H1 (cell line): Measurements from ENCODE around the gene TRIL.

- RRBS, result 20% methylated on average over 6 of the region's 31 CpGs
CAGE:
- cytosol, long polyA plus RNA, result no peak
- long polyA plus RNA, result no peak
- nucleus, long polyA plus RNA, result no peak
Measured at GRCh38 chr7:27158517-27159034, 2.1 kb upstream of the HOXA7 start.

GRCh38 chr7:27160665-27161778, 4.3 kb downstream of the HOXA9 start:
- RRBS, result 5% methylated on average over 14 of the region's 75 CpGs
CAGE:
- cytosol, long polyA plus RNA, result no peak
- long polyA plus RNA, result no peak
- nucleus, long polyA plus RNA, result no peak

- RRBS, result no CpG with 5 or more reads among the region's 63 CpGs
CAGE:
- cytosol, long polyA plus RNA, result no peak
- long polyA plus RNA, result no peak
- nucleus, long polyA plus RNA, result no peak
Measured at GRCh38 chr7:27235293-27236141, 7.1 kb upstream of the EVX1 start.

DNA sequence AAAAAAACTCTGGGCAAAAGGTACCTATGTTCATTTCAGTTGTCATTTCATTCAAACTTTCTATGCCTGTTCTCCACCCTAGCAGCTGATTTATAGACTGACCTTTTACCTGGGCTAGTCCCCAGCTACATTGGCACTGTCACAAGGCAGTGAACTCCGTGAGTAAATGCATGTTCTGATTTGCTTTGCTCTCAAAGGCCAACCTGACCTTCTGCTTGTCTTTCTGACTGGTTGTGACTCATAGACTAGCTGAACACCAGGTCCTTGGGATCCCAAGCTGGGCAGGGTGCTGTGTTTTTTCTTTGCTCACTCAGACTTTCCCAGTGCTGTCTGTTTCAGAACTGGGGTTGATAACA, 34.9 kb downstream of the EVX1 start:
- RRBS, result no CpG with 5 or more reads among the region's 1 CpG
CAGE:
- cytosol, long polyA plus RNA, result no peak
- long polyA plus RNA, result no peak
- nucleus, long polyA plus RNA, result no peak

DNA sequence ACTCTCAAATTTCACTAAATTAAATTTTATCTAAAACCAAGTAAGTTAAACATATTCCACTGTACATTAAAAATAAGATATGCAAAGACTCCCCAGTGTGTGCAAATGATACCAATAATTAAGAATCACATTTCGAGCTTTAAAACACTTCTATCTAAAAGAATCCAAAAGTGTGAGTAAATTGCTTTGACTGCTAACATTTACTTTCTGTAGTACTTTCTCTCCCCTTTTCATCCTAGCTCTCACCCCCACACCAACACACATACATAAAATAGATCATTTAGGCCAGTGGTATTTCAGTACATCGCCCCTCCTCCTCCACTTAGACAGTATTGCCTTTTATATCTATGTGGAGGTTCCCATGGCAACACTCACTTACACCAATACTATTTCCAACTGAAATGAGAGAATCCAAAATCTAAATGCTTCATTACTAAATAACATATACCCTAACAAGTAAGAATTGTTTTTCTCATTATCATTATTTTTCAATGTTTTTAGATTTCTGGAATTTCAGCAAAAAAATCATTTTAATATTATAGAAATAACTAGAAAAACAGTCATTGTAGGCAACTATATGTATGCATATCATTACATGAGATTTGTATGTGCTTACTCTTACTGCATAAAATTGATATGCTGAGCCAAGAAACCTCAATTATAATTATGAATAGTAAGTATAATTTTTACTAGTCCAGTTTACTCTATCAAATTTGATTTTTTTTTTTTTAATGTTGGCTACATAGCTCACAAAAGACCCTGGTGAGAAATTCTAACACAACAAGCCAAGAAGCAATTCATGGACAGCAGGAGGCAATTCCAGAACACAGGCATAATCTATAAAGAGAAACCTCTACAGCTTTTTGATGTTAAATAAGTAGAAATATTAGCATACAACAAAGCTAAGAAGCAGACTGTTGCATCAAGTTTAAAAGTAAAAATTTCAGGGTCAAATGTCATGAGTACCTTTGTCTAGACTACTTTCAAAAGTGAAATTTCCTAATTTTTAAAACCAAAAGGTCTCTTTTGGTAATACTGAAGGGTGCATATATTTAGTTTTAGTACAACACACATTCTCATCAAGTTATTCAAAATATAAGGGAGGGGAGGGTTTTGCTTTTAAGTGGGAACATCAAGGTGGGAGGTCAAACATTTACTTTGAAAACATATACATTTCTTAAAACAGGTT, 58.6 kb downstream of the HIBADH start:
- RRBS, result no CpG with 5 or more reads among the region's 2 CpGs
CAGE:
- cytosol, long polyA plus RNA, result no peak
- long polyA plus RNA, result no peak
- nucleus, long polyA plus RNA, result no peak

GRCh38 chr7:27828611-27829248, 88.8 kb downstream of the TAX1BP1 start:
- RRBS, result no CpG with 5 or more reads among the region's 5 CpGs
CAGE:
- cytosol, long polyA plus RNA, result no peak
- long polyA plus RNA, result no peak
- nucleus, long polyA plus RNA, result no peak

- RRBS, result no CpG with 5 or more reads among the region's 4 CpGs
CAGE:
- cytosol, long polyA plus RNA, result no peak
- long polyA plus RNA, result no peak
- nucleus, long polyA plus RNA, result no peak
Measured at GRCh38 chr7:28358450-28358771, 53.9 kb upstream of the CREB5 start.

DNA sequence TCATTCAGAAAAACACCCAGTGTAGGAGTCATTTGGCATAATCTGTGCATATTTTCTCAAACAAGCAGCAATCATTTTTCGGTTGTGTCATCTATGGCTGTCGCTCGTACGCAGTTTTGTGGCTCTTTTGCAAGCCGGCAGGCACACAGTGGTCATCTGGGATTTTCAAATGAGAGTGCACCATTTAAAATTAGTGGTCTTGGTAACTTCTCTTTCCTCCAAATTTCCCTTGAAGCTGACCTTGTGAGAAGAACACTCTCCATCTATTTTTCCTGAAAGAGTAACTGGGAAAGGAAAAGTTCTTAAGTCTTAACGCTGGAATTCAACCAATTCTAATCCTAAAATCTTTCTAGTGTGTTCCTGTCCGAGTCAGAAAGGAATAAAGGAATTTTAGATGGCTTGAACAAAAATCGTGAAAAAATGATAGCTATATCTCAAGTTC, 20.0 kb downstream of the CREB5 start:
- RRBS, result no CpG with 5 or more reads among the region's 8 CpGs
CAGE:
- cytosol, long polyA plus RNA, result no peak
- long polyA plus RNA, result no peak
- nucleus, long polyA plus RNA, result no peak

GRCh38 chr7:28474116-28474708, 61.9 kb downstream of the CREB5 start:
- RRBS, result no CpG with 5 or more reads among the region's 10 CpGs
CAGE:
- cytosol, long polyA plus RNA, result no peak
- long polyA plus RNA, result no peak
- nucleus, long polyA plus RNA, result no peak

- RRBS, result no CpG with 5 or more reads among the region's 2 CpGs
CAGE:
- cytosol, long polyA plus RNA, result no peak
- long polyA plus RNA, result no peak
- nucleus, long polyA plus RNA, result no peak
Measured at GRCh38 chr7:28672615-28673037, 260.3 kb downstream of the CREB5 start.

DNA sequence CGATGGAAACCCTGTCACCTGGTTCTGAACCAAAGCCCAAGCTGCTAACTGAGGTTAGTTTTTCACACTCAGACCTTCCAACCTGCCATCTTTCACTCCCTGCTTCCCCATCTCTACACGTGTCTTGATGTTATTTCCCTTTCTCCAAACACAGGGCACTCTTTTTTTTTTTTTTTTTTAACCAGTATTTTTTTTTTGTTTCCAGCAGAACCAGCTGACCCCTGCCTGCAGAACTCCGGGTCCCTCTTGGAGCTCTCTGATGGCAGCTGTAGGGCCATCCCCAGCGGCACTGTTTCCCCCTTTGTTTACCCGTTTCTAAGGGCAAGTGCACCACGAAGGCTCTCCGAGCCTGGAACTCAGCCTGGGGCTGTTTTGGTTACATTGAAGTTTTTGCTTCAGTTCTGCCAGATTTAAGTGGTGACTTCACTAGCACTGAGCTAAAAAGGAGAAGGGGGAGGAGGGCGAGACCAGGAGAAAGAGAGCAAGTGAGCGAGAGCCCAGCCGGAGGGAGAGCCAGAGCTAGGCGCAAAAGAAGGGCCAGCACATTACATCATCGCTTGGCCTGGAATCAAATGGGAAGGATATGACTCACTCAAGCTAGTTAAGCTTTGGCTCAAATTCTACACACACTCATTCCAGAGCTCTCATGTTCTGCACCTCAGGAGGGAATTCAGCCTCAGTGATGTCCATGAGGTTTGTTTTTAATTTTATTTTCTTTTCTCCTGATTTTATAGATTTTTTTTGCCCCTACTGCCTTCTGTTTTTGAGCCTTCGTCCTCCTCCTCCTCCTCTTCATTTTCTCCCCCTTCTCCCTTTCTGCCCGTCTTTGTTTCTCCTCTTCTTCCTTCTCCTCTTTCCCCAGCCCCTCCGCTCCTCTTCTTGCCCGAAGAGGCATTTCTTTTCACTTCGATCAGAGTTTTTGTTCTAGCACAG, 272.4 kb downstream of the TRIL start:
- RRBS, result no CpG with 5 or more reads among the region's 17 CpGs
CAGE:
- cytosol, long polyA plus RNA, result no peak
- long polyA plus RNA, result start-site peak on the plus strand centred at position 580 of the sequence, 145 bp wide, 16 and 17 reads in 2 replicates
- nucleus, long polyA plus RNA, result start-site peak on the plus strand centred at position 618 of the sequence, 46 bp wide, 26 reads

DNA sequence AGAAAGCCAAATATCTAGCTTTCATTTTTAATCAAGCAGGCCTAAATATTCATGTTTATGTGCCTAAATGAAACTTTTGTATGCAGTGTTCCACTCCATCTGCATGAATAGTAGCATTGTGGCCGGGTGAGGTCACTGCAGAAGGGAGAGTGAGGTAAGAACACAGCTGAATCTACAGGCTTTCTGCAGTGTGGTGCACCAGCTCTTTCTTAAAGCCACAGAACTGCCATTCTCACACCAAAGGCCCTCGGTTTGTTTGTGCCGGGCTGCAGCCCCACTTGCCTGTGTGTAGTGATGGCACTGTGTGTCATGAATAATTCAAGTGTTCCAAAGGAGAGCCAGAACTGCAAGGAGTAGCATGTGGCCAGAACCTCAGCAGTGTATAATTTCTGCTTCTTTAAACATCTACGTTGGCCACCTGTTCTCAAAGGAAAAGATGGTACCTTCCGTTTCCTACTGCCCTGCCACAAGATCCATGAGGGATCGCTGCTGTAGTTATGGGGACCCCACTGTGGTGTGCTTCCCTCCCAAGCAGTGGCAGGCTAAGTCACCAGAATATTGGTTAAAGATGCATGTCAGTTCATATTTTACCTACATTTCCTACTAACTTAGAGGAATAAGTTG, 204.0 kb downstream of the TRIL start:
- RRBS, result no CpG with 5 or more reads among the region's 6 CpGs
CAGE:
- cytosol, long polyA plus RNA, result no peak
- long polyA plus RNA, result no peak
- nucleus, long polyA plus RNA, result no peak

- RRBS, result 32% methylated on average over 3 of the region's 18 CpGs
CAGE:
- cytosol, long polyA plus RNA, result no peak
- long polyA plus RNA, result no peak
- nucleus, long polyA plus RNA, result no peak
Measured at GRCh38 chr7:28926888-28927377, 31.2 kb downstream of the TRIL start.

DNA sequence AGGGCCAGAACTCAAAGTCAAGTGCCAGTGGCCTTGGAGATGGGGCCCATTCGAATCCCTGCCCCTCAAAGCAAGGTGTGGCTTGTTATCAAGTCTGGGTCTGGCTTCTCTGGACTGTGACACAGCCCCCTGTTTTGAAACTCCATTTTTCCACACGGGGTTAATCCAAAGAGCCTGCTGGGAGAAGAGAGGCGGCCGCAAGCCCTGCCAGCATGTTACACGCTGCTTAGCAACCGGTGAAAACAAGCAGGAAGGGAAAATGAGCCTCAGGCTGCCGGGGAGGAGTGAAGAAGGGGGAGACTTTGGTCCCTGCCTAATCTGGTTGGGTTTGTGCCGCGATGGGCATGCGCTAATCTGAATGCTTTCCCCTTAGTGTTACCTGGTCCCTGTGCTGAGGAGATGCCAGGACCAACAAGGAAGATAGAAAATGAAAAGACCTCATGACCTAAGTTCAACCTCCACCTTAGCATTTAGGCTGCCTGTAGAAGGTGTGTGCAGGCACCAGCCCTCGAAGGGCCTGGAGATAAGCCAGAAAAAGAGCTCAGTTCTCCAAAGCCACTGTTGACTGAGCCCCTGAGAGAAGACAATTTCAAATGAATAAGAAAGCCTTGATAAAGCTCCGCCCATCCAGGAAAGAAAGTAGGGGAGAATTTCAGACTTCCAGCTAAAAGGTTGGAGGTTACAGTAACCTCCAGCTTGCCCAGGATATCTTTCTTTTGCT, 24.7 kb downstream of the TRIL start:
- RRBS, result 17% methylated on average over 1 of the region's 12 CpGs
CAGE:
- cytosol, long polyA plus RNA, result no peak
- long polyA plus RNA, result no peak
- nucleus, long polyA plus RNA, result no peak

DNA sequence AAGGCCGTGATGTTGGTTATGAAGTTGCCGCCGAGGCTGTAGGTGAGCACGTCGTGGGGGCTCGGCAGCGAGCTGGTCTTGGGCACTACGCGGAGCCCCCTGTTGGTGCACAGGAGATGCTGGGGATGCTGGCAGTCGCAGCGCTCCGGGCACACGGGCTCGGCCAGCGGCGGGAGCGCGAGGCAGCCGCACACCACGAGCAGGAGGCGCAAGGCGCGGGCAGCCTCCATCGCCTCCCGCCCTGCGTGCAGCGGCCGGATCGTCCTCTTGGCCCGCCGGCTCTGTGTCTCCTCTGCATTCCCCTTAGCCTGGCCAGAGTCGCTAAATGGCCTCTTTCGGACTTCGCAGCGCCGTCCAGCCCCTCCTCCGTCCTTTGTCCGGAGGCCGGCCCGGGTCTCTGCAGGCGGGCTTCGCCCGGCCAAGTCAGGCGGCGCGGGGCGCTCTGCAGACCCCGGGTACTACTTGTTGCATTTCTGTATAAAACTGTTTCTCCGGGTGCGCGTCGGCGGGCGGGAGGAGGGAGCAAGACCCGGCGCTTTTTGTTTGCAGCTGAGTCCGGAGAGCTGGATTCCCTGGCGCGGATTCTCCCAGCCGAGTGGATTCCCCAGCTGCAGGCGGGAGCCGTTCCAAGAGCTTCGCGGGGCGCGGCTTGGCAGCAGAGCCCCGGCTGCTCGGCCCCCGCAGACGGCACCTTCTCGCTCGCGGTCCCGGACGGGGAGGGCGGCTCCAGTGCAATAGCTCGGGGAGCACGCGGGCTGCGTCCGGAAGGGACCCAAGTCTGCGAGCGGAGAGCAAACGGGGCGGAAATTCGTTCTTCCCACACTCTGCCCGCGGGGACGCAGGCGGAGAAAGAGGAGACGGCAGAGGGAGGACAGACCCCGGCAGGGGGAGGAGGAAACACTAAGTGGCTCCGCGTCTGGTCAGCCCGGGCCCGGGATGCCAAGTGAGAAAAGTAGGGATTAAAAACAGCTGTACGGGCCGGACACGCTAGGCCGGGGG, at the start of gene TRIL:
Gene TRIL, minus strand, starts transcription at position 514 of the 999 bp plus-strand sequence.
- RRBS, result under 1% methylated on average over 46 of the region's 100 CpGs
CAGE:
- cytosol, long polyA plus RNA, result no peak
- long polyA plus RNA, result no peak
- nucleus, long polyA plus RNA, result no peak

GRCh38 chr7:29091096-29091571, 55.2 kb downstream of the CPVL start:
- RRBS, result no CpG with 5 or more reads among the region's 9 CpGs
CAGE:
- cytosol, long polyA plus RNA, result no peak
- long polyA plus RNA, result no peak
- nucleus, long polyA plus RNA, result no peak

GRCh38 chr7:29111754-29112301, 34.5 kb downstream of the CPVL start:
- RRBS, result no CpG with 5 or more reads among the region's 5 CpGs
CAGE:
- cytosol, long polyA plus RNA, result no peak
- long polyA plus RNA, result no peak
- nucleus, long polyA plus RNA, result no peak

GRCh38 chr7:29199598-29200401, 5.2 kb downstream of the CHN2 start:
- RRBS, result no CpG with 5 or more reads among the region's 3 CpGs
CAGE:
- cytosol, long polyA plus RNA, result no peak
- long polyA plus RNA, result no peak
- nucleus, long polyA plus RNA, result no peak

GRCh38 chr7:29228699-29229038, 34.1 kb downstream of the CHN2 start:
- RRBS, result no CpG with 5 or more reads among the region's 6 CpGs
CAGE:
- cytosol, long polyA plus RNA, result no peak
- long polyA plus RNA, result no peak
- nucleus, long polyA plus RNA, result no peak

DNA sequence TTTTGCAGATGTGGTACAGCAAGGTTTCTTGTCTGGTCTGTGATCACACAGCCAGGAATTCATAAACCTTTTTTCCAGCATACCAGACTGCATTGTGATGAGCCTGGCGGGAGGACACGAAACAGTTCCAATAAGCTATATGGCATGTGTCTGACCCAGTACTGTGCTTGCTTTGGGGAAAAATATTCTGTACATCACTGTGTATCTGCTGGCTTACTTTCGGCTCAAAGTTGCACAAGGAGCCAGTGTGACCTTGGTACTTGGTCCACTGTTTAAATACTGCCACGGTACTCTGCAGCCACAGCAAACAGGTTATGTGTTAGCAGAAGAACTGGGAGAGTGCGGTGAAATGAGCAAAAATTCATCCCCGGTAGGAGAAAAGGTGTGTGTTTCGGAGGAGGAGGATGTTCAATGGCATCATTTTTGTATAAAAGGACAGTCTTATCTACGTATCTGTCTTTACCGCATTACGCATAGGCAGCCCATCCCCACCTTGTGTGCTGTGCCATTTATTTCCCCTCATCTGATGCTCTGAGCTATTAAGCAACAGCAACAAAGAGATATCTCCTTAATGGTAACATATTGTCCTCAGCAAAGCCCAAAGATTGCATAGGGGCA, 36.5 kb downstream of the CHN2 start:
- RRBS, result no CpG with 5 or more reads among the region's 10 CpGs
CAGE:
- cytosol, long polyA plus RNA, result no peak
- long polyA plus RNA, result no peak
- nucleus, long polyA plus RNA, result no peak